Temporal lobe (tissue), 2 donors: ENCODE measurements around a stretch of chr20.

DNA sequence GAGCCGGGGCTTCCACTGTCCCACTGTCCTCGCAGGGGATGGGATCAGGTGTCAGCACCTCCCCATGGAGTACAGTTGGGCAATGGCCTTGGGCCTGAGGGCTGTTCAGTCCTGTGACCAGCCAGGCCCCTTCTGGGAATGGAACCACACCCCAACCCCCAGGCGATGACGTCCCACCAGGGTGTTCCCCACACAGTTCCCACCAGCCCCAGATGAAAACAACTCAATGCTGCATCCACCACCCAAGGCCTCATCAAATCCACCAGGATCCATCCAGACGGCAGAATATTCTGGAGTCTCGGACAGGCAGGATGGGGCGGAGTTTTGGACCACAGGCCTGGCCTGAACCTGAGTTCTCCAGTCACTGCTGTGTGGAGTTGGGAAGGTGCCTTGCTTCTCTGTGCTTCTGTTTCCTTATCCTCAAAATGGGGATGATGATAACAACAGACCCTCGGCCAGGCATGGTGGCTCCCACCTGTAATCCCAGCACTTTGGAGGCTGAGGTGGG, 62.1 kb downstream of the UBE2V1 start:
- RAMPAGE, long total RNA: no peak

DNA sequence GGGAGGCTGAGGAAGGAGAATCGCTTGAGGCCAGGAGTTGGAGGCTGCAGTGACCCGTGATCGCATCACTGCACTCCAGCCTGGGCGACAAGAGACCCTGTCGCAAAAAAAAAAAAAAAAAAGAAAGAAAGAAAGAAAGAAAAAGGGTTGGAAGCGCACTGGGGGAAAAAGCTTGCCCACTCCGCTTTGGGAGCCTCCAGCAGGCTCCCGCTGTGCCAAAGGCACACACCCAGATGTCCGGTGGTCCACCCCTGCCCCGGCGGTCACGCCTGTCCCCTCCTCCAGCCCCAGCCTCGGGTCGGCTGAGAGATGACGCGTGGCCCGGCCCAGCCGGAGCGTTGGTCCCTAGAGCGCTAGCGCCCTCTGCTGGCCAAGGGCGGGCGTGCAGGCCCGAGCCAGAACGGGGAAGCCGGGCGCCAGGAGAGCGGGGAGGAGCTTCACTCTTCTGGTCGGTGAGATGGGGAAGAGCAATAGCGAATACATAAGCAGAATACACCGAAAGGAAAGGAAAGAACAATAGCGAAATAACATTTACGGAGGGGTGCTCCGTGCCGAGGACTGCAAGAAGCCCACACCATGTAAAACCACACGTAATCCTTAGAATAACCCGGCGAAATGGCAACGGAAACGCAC, 41.7 kb downstream of the UBE2V1 start:
- RAMPAGE, long total RNA: no peak

GRCh38 chr20:50111196-50111738, 1.7 kb downstream of the UBE2V1 start:
- RAMPAGE, long total RNA: no peak

DNA sequence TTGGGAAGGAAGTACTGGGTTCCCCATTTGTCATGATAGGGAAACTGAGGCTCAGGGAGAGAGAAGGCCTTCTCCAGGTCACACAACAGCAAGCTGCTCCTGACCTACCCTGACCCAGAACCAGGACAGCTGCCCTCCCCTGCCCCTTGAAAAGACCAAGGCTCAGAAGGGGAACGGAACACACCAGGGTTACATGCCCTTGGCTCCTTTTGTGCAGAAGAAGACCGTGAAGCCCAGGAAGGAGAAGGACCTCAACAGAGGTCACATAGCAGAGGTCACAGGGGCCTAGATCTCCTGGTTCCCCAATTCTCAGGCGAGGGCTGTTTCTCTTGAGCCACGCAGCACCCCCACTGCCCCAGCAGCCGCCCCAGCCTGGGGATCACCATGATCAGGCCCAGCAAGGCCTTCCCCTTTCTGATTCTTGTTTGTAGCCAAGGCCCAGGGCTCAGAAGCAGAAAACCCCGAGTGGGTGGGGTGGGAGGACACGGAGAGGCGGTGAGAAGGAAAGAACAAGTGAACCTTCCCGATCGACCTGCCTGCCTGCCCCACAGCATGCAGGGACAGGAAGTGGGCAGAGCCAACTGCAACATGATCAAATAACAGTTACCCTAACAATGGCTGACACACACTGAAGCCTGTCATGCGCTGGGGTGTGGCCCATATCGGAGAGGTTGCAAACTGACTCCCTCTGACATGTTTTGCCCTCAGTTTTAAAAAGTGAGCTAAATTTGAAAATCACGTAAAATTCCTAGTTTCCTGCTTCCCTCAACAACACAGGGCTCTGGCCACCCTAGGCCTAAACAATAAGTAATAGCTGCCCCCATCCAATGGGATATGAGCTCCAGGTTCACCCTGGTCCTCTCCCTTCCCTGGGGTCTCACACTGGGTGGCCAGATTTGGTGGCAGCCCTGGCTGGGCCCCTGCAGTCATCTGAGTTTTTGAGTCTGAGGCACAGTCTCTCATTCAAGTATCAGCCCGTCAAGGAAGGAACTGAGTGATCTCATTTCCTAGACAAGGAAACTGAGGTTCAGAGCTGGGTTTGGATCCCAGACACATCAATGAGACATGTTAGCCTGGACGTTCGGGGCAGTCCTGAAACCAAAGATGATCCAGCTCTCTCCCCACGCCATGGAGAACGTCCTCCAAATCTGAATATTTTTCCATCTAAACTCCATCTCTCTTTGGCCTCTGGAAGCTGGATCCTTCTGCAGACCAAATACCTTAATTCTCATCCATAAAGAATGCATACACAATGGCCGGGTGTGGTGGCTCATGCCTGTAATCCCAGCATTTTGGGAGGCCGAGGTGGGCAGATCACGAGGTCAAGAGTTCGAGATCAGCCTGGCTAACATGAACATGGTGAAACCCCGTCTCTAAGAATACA, 6.5 kb downstream of the PEDS1 start:
- RAMPAGE, long total RNA: no peak

GRCh38 chr20:50154193-50154864, 806 bp upstream of the PEDS1 start:
- RAMPAGE, long total RNA: no peak

- RAMPAGE, long total RNA: no peak
Measured at GRCh38 chr20:50171970-50172919, 18.4 kb upstream of the CEBPB start.

- RAMPAGE, long total RNA: no peak
Measured at GRCh38 chr20:50274538-50275472, 84.2 kb downstream of the CEBPB start.

- RAMPAGE, long total RNA: no peak
Measured at GRCh38 chr20:50283638-50284361, 93.2 kb downstream of the CEBPB start.

DNA sequence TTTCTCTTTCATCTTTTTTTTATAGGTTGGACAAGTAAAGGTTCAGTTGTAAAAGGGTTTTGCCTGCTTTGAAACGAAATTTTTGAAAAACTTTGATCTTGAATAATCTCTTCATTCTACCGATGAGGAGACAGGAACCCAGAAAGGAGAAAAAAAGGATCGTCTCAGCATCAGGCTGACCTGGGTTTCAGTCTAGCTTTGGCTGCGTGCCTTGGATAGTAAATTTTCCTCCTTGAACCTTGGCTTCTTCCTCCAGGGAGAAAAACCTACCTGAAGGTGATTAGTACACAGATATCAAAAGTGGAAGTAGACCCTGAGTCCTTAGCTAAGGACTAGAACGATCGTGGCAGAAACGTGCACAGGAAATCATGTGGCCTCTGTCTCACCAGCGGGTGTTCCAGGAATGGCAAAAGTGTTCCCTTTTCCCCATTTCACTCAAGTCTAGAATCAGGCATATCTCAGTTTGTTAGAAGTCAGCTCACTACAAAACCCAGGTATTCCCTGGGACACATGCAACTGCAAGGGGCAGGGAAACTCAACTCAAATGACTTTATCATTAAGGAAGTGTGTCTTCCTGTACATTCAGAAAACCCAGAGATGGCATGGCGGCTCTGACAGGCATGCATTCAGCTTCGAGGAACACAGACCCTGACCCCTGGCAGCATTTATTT, 128.1 kb upstream of the PTPN1 start:
- RAMPAGE, long total RNA: no peak

- RAMPAGE, long total RNA: no peak
Measured at GRCh38 chr20:50400950-50401238, 109.3 kb upstream of the PTPN1 start.

GRCh38 chr20:50426726-50427636, 83.2 kb upstream of the PTPN1 start:
- RAMPAGE, long total RNA: no peak

DNA sequence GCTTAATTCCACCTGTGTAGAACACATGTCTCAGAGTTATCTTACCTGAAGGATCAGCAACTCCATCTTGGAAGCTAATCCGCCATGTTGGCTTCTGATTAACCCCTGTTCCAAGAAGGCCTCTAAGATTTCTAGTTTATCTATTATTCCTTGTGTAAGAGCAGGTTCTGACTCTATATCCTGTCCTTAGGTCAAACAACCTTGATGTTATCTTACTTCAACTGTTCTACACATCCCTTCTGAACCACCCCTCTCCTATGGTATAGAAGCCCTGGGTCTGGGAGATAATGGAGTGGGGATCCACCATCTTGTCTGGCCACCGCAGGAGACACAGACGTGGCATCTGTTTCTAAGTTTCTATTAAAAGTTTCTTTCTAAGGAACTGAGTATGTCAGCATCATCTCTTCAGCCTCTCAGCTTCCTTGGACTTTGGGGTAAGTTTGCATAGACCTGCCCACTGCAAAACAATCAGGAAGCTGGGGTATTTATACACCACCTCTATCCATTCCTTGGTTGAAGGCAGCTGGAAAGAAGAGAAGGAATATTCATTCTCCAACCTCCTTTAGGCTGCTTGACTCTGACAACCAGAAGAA, 27.6 kb upstream of the PTPN1 start:
- RAMPAGE, long total RNA: no peak

DNA sequence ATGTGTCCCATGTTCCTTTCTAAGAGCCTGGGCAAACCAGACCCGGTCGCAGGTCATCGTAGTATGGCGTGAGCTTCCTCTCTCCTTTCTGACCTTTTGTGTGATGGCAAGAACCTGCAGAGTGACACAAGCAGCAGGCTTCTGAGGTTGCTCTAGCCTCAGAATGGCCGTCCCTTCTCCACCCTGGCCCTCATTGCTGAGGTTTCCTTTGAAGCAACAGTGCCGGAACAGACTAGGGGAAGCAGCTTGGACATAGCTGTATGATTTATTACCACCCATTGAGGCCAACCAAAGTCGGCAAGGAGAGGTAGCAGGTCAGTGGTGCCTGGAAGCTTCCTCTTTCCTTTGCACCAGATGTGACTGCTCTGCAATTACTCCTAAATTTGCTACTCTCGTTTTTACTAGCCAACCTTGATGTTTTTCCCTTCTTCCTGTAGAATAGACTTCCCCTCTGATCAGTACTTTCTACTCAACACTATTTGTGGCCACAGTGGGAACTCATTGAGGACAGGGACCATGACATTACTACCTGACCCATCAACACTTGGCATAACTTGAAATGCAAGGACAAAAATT, 31.4 kb downstream of the PTPN1 start:
- RAMPAGE, long total RNA: no peak

- RAMPAGE, long total RNA: no peak
Measured at GRCh38 chr20:50546653-50547233, 36.6 kb downstream of the PTPN1 start.

DNA sequence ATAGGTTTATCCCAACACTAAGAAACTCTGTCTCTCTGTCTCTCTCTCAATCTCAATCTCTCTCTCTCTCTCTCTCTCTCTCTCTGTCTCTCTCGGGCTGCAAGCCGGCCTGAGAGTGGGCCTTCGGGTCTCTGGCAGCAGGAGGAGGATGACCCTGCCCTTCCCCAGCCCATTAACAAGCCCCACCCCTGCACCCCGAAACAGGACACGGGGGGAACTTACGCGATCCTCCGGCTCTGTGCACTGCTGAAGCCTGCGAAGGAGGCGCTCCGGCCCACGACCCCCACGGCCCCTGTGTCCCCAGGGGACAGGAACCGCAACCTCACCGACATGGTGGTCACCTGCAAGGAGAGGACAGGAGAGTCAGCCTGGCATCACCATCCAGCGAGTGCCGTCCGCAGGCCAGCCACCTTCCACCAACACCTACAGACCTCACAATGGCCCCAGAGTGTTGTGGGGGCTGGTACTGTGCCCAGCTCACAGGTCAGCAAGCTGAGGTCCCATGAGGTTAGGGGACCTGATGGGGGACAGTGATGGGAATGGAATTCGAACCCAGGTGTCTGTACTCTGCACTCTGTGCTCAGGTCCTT, 60.7 kb downstream of the RIPOR3 start:
- RAMPAGE, long total RNA: no peak

- RAMPAGE, long total RNA: no peak
Measured at GRCh38 chr20:50635525-50636383, 55.6 kb downstream of the RIPOR3 start.

DNA sequence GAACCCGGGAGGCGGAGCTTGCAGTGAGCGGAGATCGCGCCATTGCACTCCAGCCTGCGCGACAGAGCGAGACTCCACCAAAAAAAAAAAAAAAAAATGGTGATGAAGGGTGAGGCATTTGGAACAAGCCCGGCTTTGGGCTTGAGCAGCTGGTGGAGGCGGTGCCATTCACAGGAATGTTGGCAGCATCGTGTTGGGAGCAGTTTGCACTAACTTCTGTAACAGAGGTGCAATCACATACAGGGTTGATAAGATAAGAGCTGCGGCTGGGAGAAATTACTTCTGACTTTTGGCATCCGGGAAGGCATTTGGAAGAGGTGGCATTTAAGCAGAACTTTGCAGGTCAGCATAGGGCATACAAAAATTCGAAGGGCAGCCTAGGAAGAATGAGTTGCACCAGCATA, 16.2 kb upstream of the RIPOR3 start:
- RAMPAGE, long total RNA: no peak

GRCh38 chr20:50724761-50725443, 6.5 kb upstream of the PARD6B start:
- RAMPAGE, long total RNA: no peak

DNA sequence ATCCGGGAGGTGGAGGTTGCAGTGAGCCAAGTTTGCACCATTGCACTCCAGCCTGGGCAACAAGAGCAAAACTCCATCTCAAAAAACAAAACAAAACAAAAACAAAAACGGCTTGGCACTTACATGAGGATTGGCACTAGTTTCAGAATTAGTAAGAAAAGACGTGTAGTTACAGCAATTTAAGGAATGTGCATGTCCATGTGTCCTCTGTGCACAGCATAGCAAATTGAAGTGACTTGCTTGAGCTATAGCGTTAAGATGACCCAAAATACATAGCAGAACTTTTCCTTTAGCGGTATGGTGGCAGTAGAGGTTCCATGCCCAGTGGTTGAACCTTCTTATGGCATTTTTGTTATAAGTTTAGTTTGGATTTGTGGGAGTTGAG, 2.0 kb downstream of the PARD6B start:
- RAMPAGE, long total RNA: no peak

GRCh38 chr20:50855928-50856304, 61.1 kb downstream of the BCAS4 start:
- RAMPAGE, long total RNA: no peak